Endothelial cell of umbilical vein (primary cell): ENCODE measurements around a stretch of chr11.

GRCh38 chr11:12824137-12824984 is 150.1 kb downstream of the TEAD1 start:
- PRO-cap, result no peak
CAGE:
- cytosol, long polyA minus RNA, result no peak
- cytosol, long polyA plus RNA, result no peak
- long polyA plus RNA, result no peak
- nucleus, long polyA minus RNA, result no peak
- nucleus, long polyA plus RNA, result no peak

DNA sequence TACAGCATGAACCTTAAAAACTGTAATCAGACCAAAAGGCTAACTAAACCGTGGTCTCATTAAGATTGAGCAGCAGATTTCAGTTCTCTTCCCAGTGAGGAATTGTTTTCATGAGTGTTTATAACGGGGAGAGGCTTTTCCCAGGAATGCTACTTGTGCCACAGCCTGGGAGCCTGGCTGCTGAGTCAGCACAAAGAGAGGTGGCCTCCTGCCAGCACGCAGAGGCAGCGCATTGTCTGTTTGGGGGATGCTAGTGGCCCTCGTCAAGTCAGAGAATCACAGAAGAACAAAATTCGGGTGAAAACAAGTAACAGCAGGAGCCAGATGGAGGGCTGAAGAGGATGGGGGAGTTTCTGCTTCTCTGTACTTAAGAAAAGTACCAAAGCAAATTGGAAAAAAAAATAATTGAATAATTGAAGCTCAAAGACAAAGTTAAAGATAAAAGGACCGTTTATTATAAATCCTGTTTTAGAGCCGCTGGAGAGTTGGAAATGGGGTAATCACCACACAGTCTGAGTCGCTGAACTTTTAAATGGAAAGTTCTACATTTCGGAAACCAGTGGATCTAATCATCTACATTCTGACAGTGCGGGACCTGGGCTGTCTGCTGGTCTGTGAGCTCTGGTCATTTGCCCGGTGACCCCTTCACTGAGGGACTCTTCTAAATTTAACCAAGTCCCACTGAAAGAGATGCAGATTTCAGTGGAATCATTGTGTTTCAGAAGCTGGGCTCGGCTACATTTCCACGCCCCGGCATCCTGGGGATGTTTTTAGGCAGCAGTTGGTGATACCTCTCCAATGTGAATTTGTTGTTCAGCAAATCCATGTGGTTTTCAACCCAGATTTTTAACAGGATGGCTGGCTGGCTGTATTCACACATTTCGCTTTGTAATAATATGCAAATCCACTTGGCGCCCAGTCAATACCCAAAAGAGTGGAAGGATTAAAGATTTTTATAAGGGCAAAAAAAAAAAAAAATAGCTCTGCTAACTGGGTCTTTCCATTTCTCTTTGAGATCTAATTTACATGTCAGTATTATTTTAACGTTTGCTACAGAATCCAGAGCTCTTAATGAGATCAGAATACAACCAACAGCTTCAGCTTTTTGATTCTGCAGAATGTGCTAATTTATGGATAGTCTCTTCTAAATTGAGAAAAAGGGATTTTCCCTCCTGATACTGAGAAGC is 145.6 kb upstream of the RASSF10 start:
- PRO-cap, result no peak
CAGE:
- cytosol, long polyA minus RNA, result no peak
- cytosol, long polyA plus RNA, result no peak
- long polyA plus RNA, result no peak
- nucleus, long polyA minus RNA, result no peak
- nucleus, long polyA plus RNA, result no peak

DNA sequence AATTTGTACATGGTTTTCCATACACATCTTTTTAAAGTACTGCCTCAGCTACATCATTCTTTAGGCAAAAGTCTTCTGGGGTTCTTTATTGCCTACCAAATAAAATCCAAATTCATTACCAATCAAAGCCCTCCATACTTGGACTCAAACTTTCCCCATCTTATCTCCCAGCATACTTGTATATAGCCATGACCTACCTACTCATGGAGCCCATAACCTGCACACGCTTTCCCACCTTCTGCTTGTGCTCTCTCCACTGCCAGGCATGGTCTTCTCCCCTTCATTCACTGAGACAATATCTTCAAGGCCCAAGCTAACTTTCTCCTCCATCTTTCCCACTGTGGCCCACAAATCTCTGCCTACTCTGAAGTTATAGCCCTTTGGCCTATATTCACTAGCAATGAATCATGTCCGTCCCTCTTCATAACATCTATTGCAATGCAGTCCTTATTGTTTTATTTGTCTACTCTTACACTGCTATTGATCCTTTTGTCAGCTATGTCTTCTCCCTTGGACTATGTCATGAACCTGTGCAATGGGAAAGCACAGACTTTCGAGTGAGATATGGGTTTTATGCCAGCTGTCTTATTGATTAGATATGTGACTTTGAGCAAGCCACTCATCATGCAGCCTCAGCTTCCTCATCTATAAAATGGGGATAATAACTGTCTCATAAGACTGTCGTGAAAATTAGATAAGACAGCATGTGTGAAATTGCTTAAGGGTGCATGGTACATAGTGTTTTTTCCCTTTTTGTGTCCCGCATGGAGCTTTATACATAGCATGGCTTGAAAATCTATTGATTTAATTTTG is 32.2 kb upstream of the RASSF10 start:
- PRO-cap, result no peak
CAGE:
- cytosol, long polyA minus RNA, result no peak
- cytosol, long polyA plus RNA, result no peak
- long polyA plus RNA, result no peak
- nucleus, long polyA minus RNA, result no peak
- nucleus, long polyA plus RNA, result no peak

- PRO-cap, result no peak
CAGE:
- cytosol, long polyA minus RNA, result no peak
- cytosol, long polyA plus RNA, result no peak
- long polyA plus RNA, result no peak
- nucleus, long polyA minus RNA, result no peak
- nucleus, long polyA plus RNA, result no peak
These were observed 42.2 kb downstream of the RASSF10 start for GRCh38 chr11:13051331-13051738.

- PRO-cap, result no peak
CAGE:
- cytosol, long polyA minus RNA, result no peak
- cytosol, long polyA plus RNA, result no peak
- long polyA plus RNA, result no peak
- nucleus, long polyA minus RNA, result no peak
- nucleus, long polyA plus RNA, result no peak
These were observed 109.5 kb downstream of the RASSF10 start for GRCh38 chr11:13118539-13118995.

DNA sequence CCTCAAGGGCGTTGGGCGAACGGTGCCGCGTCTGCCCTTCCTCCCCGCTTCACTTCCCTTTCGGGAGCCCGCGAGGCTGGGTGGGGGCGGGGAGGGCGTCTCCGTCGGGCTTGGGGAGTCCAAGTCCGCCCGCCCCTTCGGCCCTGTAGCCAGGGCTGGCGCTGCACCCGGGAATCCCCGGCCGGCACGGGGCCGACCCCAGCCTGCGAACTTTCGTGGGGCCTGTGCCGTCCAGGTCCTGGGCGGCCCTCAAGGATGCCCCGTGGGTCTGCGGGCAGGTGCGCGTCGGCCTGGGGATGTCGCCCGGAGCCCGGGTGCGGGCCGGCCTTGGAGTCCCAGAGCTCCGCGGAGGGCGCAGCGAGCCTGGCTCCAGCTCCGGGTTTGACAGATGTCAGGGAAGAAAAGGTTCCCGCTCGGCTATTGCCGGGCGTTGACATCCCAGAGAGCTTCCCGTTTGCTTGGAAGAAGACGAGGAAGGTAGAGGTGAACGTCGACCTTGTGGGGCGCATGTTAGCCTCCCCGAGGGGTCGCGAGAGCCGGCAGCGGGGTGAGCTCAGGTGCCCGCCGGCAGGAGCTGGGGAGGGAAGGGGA is 920 bp downstream of the BMAL1 start:
- PRO-cap, result no peak
CAGE:
- cytosol, long polyA minus RNA, result no peak
- cytosol, long polyA plus RNA, result no peak
- long polyA plus RNA, result no peak
- nucleus, long polyA minus RNA, result no peak
- nucleus, long polyA plus RNA, result no peak

DNA sequence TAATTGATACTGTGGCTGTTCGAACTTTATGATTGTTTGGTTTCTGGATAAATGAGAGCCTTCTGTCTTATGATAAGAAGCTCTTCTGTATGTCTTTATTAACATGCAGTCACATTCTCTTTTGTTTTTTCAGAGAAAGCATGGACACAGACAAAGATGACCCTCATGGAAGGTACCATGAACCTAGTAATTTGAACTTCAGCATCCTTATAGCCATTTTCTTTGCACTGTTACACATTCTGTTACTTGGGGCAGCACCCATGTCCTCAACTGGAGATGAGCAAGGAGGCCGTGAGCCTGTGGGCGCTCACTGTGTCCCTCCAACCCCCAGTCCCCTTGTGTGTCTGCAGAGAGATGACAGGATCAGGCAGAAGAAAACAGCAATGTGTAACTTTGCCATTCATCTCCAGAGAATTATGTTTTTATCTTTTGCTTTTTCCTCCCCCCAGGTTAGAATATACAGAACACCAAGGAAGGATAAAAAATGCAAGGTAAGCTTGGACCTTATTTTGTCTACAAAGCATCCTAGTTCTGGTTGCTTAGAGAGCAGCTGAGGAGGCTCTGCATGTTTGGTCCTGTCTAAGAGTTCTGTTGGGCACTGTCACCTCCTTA is 79.1 kb downstream of the BMAL1 start:
- PRO-cap, result no peak
CAGE:
- cytosol, long polyA minus RNA, result no peak
- cytosol, long polyA plus RNA, result no peak
- long polyA plus RNA, result no peak
- nucleus, long polyA minus RNA, result no peak
- nucleus, long polyA plus RNA, result no peak

- PRO-cap, result bidirectional peak, plus-strand start at chr11:13668711, minus-strand start at chr11:13668278
CAGE:
- cytosol, long polyA minus RNA, result no peak
- cytosol, long polyA plus RNA, result no peak
- long polyA plus RNA, result no peak
- nucleus, long polyA minus RNA, result no peak
- nucleus, long polyA plus RNA, result no peak
These were observed 441 bp upstream of the FAR1 start for GRCh38 chr11:13667915-13668539.

DNA sequence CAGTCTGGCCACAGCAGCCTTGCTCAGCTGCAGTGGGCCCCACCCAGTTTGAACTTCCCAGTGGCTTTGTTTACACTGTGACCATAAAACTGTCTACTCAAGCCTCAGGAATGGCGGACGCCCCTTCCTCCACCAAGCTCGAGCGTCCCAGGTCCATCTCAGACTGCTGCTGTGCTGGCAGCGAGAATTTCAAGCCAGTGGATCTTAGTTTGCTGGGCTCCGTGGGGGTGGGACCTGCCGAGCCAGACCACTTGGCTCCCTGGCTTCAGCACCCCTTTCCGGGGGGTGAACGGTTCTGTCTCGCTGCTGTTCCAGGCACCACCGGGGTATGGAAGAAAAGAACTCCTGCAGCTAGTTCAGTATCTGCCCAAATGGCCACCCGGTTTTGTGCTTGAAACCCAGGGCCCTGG is 29.8 kb downstream of the SPON1 start:
- PRO-cap, result no peak
CAGE:
- cytosol, long polyA minus RNA, result no peak
- cytosol, long polyA plus RNA, result no peak
- long polyA plus RNA, result no peak
- nucleus, long polyA minus RNA, result no peak
- nucleus, long polyA plus RNA, result no peak

GRCh38 chr11:14362462-14362947 is 3.5 kb upstream of the RRAS2 start:
- PRO-cap, result no peak
CAGE:
- cytosol, long polyA minus RNA, result no peak
- cytosol, long polyA plus RNA, result no peak
- long polyA plus RNA, result no peak
- nucleus, long polyA minus RNA, result no peak
- nucleus, long polyA plus RNA, result no peak

DNA sequence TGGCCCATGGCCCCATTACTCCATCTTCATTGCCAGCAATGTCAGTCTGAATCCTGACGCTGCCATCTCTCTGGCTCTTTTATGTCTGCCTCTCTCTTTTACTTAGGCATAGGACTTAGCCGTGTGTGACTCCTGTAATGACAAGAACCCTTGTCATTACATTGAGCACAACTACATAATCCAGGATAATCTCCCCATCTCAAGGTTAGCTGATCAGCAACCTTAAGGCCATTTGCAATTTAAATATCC is 78.7 kb downstream of the CYP2R1 start:
- PRO-cap, result no peak
CAGE:
- cytosol, long polyA minus RNA, result no peak
- cytosol, long polyA plus RNA, result no peak
- long polyA plus RNA, result no peak
- nucleus, long polyA minus RNA, result no peak
- nucleus, long polyA plus RNA, result no peak

DNA sequence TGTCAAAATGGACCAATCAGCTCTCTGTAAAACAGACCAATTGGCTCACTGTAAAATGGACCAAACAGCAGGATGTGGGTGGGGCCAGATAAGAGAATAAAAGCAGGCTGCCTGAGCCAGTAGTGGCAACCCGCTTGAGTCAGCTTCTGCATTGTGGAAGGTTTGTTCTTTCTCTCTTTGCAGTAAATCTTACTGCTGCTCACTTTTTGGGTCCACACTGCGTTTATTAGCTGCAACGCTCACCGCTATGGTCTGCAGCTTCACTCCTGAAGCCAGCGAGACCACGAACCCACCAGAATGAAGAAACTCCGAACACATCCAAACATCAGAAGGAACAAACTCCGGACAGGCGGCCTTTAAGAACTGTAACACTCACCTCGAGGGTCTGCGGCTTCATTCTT is 447.0 kb downstream of the INSC start:
- PRO-cap, result no peak
CAGE:
- cytosol, long polyA minus RNA, result no peak
- cytosol, long polyA plus RNA, result no peak
- long polyA plus RNA, result no peak
- nucleus, long polyA minus RNA, result no peak
- nucleus, long polyA plus RNA, result no peak

GRCh38 chr11:15697534-15697764 is 582.7 kb downstream of the INSC start:
- PRO-cap, result no peak
CAGE:
- cytosol, long polyA minus RNA, result no peak
- cytosol, long polyA plus RNA, result no peak
- long polyA plus RNA, result no peak
- nucleus, long polyA minus RNA, result no peak
- nucleus, long polyA plus RNA, result no peak

GRCh38 chr11:15768093-15768655 is 588.2 kb downstream of the SOX6 start:
- PRO-cap, result no peak
CAGE:
- cytosol, long polyA minus RNA, result no peak
- cytosol, long polyA plus RNA, result no peak
- long polyA plus RNA, result no peak
- nucleus, long polyA minus RNA, result no peak
- nucleus, long polyA plus RNA, result no peak

- PRO-cap, result bidirectional peak, plus-strand start at chr11:15968253, minus-strand start at chr11:15968090
CAGE:
- cytosol, long polyA minus RNA, result no peak
- cytosol, long polyA plus RNA, result no peak
- long polyA plus RNA, result no peak
- nucleus, long polyA minus RNA, result no peak
- nucleus, long polyA plus RNA, result no peak
These were observed 388.2 kb downstream of the SOX6 start for GRCh38 chr11:15967917-15968761.

GRCh38 chr11:16605563-16606651 is 132.5 kb upstream of the C11orf58 start:
- PRO-cap, result bidirectional peak, plus-strand start at chr11:16606107, minus-strand start at chr11:16605811; unidirectional peak, plus-strand start at chr11:16606457
CAGE:
- cytosol, long polyA minus RNA, result no peak
- cytosol, long polyA plus RNA, result no peak
- long polyA plus RNA, result no peak
- nucleus, long polyA minus RNA, result no peak
- nucleus, long polyA plus RNA, result no peak

- PRO-cap, result no peak
CAGE:
- cytosol, long polyA minus RNA, result no peak
- cytosol, long polyA plus RNA, result no peak
- long polyA plus RNA, result no peak
- nucleus, long polyA minus RNA, result no peak
- nucleus, long polyA plus RNA, result no peak
These were observed 52.3 kb downstream of the C11orf58 start for GRCh38 chr11:16790566-16791310.

DNA sequence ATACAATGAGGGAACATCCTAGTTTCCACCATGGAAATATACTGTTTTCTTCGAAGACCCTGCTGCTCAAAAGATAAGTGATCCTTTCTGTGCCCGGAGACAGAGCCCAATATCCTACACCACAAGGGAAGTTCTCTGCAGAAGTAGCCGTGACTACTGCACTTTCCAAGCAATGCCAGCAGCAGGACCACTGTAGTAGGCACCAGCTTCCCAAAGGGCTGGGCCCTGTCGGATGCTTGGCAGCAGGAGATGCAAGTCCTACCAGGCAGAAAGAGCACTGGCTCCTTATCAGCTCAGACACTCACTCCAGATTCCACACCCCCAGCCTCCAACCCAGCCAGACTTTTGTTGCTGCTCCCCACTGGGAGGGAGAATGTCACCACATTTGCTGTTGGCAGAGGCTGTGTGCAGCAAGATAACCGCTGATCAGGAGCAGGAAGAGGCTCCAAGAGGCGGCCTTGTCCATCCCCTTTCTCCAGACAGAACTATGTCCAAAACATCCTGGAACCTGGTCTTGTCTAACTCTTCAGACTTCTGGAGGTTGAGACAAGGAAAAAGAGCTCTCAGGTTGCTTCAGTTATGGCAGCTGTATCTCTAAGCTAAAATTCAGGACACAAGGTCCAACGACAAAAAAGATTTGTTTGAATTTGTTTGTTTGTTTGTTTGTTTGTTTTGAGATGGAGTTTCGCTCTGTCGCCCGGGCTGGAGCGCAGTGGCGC is 118.8 kb downstream of the C11orf58 start:
- PRO-cap, result no peak
CAGE:
- cytosol, long polyA minus RNA, result no peak
- cytosol, long polyA plus RNA, result no peak
- long polyA plus RNA, result no peak
- nucleus, long polyA minus RNA, result no peak
- nucleus, long polyA plus RNA, result no peak

DNA sequence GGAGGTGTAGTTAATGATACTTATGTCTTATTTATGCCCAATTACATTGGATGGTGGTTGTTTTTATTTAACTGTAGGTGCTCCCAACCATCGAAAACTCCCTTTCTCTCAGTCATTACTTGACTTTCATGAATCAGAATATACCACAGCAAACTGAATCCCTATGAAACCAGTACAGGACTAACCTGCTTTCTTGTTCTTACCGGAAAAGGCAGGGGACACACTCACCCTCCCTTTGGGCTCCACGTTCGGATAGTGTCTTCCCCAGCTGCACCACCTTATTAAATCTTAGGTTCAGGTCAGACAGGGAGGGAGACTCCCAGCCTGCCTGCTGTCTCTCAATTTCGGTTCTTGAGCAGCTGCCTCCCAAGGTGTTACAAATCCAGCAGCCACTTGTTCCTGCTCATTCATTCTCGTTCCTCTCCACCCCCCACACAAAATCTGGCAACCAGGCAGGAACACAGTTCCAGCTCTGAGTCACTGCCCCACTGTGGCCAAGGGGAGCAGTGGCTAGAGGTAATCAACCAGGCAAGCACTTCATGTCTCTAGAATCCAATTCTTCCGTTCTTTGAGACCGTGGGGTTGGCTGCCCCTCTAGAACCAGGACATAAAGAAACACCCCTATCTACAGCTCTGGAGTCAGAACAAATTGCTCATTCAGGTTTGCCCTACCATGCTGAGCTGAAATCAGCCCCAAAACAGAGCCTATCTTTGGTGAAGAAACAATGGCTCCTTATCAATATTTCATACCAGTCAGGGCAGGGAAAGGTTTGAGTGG is 133.0 kb downstream of the PLEKHA7 start:
- PRO-cap, result no peak
CAGE:
- cytosol, long polyA minus RNA, result no peak
- cytosol, long polyA plus RNA, result no peak
- long polyA plus RNA, result no peak
- nucleus, long polyA minus RNA, result no peak
- nucleus, long polyA plus RNA, result no peak

DNA sequence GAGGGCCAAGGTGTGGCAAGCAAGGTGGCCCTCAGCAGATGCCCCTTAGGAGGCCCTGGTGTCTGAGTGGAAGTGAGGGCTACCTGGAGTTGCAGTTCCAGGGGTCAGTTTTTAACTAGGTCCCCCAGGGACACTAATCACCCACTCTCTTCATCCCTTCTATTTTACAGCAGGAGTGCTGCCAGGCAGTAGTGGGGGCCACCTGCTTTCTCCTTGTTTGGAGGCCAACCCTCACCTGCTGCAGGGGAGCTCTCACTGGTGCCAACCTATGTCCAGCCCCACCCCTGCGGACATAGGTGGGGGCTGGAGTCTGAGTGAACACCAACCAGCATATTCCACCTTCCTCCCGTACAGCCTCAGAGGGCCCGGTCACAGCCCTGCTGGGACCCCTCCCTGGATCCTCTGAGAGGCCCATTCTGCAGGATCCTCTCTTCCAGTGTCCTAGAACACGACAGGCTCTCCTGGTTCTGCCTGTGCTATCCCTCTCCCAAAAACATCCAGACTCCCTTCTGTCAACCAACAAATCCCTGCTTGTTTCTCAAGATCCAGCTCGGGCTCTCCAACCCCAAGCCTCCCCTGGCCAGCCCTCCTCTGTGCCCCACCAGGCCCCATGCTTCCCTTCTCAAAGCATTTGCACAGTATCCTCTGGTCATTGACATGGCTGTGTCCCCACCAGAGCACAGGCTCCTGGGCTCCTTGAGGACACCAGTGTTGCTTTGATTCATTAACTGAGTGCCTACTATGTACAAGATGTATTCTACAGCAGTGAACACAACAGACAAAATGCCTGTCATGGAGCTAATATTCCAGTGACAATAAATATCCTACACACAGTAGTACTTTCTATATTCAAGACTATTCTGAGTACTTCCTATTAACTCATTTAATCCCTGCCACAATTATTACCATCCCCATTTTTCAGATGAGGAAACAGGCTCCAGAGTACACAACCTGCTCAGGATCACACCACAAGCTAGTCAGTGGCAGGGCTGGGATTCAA is 19.7 kb downstream of the PLEKHA7 start:
- PRO-cap, result no peak
CAGE:
- cytosol, long polyA minus RNA, result no peak
- cytosol, long polyA plus RNA, result no peak
- long polyA plus RNA, result no peak
- nucleus, long polyA minus RNA, result no peak
- nucleus, long polyA plus RNA, result no peak